ENCODE data around the gene GDF7.

GRCh38 chr2:19356015-19356360 is 2.4 kb downstream of the OSR1 start:
- CAGE, long polyA plus RNA = no peak
- RRBS = no CpG with 5 or more reads among the region's 21 CpGs

DNA sequence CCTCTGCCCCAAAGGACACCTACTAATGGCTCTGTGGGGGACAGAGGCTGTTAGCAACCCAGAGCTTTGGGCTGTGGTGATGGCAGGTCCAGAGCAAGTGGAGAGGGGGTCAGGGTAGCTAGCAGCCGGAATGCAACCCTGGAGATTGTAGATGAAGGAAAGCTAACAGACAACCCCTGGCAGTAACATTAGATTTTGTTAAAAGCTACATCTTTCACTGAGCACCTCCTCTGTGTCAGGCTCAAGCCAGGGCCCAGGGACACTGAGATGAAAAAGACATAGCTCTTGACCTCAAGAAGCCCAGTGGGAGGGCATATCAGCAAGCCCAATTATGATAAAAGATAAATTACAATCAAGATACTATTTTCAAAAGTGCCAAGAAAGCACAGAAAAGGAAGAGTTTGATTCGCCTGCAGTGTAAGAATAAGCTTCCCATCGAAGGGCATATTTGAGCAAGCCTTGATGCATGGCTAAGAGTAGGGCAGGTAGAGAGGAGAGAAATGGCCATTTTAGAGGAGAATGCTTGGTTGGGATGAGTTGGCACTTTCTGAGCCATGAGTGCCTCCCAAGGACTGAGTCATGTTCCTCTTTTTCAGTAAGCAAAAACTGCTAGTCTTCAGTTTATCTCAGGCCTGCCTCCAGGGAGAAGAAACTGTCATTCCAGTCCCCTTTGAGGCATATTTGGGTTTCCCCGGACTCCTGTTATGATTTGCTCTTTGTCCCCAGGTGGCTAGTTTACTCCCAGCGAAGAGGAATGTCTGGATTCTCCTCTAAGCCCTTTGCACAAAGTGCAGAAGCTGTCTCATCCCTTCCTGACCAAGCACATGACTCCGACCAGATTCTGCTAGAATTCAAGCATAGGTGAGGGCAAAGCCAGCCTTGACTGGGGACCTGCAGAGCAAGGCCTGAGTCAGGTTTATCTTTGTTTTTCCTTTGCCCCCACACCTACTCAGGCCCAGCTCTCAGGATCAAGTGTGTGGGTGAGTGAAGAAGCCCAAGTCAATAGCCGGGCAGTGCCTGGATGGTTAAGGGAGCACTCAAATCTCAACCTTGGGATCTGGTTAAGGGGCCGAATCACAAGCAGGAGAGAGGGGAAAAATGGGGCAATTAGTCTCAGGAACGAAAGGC is 115.4 kb downstream of the TTC32 start:
- CAGE, long polyA plus RNA = no peak
- RRBS = no CpG with 5 or more reads among the region's 9 CpGs

DNA sequence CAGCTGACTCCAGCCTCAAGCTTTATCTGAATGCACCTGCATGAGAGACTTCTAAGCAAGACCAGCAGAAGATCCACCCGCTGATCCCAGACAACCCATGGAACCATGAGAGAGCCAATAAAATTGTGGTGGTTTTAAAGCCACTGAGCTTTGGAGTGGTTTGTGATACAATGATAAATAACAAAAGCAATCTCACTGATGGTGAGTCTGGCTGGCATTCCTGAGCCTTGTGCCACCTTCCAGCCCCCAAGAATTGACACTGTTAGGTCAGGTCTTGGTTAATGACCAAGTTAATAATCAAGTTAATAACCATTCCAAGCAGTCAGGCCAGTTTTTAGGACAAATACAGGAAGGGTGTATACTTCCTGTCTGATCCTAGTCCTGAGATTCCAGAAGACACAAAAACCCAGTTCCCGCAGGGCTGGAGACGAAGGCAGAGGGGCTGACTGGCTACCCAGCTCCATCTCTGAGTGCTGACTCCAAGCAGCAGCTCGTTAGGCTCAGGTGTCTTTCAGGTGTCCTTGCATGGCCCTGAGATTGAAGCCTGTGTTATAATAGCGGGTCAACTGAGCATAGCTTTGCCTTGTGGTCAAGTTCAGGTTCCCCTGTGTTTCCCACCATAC is 74.6 kb upstream of the LAPTM4A start:
- CAGE, long polyA plus RNA = no peak
- RRBS = no CpG with 5 or more reads among the region's 5 CpGs

DNA sequence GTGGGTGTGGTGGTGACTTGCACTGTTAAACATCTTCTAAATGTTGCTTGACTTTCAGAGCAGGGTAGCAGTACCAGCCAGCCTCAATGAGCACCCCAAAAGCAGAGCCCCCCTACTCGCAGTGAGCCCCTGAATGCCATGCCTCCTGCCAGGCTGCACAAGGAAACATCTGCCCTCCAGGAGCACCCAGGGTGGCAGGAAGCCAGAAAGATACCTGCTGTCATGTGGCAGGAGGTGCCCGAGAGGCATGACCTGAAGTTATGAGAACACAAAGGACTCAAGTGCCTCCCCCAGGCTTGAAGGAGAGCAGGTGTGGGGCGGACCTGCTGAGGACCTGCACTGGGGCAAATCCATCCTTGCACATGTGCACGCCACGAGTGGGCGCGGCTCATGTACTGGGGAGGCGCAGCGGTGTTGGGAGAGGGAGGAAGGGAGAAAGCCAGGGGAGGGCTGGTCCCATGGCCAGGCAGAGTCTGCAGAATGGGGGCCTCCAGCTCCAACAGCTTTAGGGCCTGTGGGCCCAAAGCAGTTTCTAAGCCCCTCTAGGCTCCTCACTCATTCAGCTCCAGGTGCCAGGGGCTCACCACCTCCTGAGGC is 26.9 kb downstream of the SDC1 start:
- CAGE, long polyA plus RNA = no peak
- RRBS = no CpG with 5 or more reads among the region's 9 CpGs

DNA sequence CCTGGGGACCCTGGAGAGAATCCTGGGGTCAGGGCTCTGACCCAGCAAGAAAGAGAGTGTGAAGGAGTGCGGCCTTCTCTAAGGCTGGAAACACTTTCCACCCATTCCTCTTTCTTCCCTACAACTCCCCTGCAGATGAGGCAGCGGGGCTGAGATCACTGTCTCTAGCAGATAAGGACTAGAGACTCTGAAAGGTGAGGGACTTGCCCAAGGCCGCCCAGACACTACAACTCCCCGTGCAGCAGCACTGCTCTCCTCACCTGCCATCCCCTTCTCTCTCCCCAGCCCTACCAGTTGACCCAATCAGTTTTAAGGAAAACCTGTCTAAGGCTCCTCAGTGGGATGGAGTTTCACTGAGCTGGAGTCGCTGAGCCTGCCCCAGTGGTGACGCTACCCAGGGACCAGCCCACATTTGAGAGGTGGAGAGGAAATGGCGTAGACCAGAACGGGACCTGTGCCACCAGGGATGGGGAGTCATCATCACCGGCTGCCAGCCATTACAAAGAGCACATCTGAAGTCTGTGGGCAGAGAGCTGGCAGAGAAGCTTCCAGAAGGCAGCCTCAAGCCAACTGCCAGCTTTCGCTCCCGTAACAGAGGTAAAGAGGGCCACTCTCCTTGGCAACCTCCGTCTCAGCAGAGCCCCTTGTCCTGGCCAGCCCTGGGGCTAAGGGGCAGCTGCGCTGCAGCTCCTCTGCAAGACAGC is 15.7 kb downstream of the SDC1 start:
- CAGE, long polyA plus RNA = no peak
- RRBS = no CpG with 5 or more reads among the region's 13 CpGs

DNA sequence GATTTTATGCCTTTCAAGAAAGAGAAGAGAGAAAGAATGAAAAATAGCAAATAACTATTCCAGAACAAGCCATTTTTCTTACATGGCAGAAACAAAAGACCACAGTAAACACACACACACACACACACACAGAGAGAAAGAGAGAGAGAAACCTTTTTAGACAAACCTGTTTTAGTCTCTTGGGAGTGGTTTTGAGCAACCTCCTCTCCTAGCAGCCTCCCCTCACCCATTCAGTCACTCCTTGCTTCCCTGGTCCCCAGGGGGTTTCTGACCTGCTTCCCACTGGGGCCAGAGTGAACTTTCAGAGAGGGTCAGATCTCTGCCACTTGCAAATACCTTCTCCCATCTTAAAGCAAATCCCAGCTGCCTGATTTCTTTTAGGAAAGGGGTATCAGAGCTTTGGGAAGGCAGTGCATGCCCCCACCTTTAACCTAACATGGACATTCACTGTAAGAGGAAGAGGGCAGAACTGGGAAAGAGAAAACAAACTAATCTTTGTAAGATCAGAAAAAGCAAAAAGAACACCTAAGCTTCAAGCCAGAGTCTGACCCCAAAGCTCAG is 2.9 kb downstream of the SDC1 start:
- CAGE, long polyA plus RNA = no peak

GRCh38 chr2:20224173-20224518 is 784 bp downstream of the SDC1 start:
- CAGE, long polyA plus RNA = no peak
- RRBS = 1% methylated on average over 27 of the region's 50 CpGs

DNA sequence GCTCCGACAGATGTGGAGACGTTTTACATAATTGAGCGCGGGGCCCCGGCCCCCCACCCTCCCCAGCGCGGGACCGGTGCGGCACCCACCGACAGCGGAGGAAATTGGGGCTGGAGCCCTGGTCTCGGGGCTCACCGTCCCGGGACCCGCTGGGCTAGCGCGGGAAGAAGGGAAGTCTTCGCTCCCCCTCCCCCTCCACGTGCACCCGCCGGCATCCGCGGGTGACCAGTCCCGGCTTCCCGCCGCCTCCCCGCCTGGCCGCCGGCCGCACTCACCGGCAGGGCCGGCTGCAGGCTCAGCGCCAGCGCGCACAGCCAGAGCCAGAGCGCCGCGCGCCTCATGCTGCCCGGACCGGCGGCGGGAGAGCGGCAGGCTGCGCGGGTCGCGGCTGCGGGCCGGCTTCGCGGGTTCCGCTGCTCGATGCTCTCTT is 388 bp downstream of the SDC1 start:
- CAGE, long polyA plus RNA = no peak
- RRBS = 1% methylated on average over 42 of the region's 54 CpGs

GRCh38 chr2:20351221-20351924 is 729 bp upstream of the PUM2 start:
- CAGE, long polyA plus RNA = no peak
- RRBS = no CpG with 5 or more reads among the region's 29 CpGs

DNA sequence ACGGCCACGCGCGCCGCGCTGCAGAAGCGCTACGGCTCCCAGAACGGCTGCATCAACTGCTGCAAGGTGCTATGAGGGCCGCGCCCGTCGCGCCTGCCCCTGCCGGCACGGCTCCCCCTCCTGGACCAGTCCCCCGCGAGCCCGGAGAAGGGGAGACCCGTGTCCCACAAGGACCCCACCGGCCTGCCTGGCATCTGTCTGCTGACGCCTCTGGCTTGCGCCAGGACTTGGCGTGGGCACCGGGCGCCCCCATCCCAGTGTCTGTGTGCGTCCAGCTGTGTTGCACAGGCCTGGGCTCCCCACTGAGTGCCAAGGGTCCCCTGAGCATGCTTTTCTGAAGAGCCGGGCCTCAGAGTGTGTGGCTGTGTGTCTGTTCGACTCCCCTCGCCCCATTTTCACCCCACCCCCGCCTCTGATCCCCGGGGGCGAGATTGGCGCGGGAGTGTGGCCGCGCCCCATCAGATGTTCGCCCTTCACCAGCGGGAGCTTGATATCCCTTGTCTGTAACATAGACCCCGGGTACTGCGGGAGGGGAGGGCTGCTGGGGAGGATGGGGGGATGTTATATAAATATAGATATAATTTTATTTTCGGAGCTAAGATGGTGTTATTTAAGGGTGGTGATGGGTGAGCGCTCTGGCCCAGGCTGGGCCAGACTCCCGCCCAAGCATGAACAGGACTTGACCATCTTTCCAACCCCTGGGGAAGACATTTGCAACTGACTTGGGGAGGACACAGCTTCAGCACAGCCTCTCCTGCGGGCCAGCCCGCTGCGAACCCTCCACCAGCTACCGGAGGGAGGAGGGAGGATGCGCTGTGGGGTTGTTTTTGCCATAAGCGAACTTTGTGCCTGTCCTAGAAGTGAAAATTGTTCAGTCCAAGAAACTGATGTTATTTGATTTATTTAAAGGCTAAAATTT is 1.4 kb downstream of the RHOB start:
- CAGE, long polyA plus RNA = no peak
- RRBS = 7% methylated on average over 22 of the region's 50 CpGs

DNA sequence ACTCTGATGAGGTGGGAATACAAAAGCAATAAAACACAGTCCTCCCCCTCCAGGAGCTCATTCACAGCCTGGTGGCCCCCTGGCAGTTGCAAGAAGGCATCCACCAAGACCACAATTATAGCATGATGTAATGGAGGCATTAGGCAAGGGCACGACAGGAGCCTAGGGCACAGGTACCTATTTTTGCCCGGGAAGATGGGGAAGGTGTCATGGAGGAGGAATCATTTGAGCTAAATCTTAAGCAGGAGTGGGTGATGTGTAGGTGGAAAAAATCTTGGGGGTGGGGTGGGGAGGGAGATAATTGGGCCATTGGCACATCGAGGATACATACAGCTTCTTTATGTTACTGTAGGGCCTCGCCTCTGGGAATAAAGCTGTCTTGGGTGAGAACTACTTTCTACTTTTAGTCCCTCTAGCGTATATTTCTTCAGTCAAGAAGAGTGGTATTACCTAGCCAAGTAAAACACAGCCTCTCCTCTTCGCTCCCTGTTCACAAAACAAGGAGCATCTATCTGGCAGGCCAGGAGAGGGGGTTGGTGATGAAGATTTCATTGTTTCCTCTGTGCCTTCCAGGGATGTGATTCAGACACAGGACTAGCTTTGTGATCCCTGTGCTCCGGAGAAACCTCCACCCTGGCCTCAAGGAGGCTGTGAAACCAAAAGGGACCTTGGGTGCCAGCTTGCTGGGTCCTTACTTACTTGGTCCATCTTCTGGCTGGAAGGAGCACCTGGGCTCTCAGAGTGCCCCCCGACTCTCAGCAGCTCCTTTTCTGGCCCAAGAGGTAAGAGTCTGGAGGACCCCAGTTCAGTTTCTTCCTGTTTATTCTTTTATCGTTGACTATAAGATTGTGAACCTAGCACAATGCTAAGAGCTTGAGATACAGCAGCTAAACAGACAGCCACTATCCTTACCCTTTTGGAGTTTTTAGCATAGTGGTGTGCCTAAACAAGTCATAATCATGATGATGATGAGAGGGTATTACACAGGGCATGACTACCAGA is 5.6 kb downstream of the RHOB start:
- CAGE, long polyA plus RNA = no peak
- RRBS = no CpG with 5 or more reads among the region's 9 CpGs

DNA sequence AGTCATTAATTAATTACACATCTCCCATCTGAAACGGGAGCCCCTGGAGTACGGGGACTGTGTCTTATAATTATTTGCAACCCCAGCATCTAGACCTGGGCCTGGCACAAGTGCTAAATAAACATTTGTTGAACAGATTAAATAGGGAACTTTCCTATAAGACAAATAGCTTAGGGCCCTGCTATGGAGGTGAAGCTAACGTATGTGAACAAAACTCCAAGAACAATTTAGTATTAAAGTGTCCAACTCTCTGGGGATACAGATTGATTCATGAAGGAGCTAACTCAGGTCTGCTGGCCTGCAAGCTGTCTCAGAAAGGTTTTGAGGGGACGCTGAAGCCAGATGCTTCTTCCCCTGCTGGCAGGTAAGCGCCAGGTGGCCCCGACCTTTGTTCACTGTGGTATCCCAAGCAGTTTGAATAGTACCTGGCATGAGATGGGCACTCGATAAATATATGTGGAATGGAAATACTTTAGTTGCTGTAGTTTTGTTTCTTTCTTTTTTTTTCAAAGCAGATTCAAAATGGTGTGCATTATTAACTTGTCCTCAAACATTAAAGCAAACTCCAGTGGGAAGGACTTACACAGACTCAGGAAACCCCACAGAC is 22.2 kb downstream of the RHOB start:
- CAGE, long polyA plus RNA = no peak
- RRBS = no CpG with 5 or more reads among the region's 7 CpGs

DNA sequence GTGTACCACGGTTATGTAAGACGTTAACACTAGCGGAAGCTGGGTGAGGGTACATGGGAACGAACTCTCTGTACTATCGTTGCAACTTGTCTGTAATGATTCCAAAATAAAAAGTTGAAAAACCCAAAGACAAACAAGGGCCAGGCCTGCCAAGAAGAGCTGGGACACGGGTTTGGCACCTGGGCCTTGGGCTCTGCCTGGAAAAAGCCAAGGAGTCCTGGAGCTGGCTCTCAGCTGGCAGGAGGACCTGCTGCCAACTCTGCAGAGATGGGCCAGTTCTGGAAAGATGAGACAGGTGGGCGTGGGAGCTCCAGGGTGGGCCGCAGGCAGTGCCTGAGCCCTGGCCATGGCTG is 89.7 kb downstream of the RHOB start:
- CAGE, long polyA plus RNA = no peak
- RRBS = no CpG with 5 or more reads among the region's 8 CpGs

DNA sequence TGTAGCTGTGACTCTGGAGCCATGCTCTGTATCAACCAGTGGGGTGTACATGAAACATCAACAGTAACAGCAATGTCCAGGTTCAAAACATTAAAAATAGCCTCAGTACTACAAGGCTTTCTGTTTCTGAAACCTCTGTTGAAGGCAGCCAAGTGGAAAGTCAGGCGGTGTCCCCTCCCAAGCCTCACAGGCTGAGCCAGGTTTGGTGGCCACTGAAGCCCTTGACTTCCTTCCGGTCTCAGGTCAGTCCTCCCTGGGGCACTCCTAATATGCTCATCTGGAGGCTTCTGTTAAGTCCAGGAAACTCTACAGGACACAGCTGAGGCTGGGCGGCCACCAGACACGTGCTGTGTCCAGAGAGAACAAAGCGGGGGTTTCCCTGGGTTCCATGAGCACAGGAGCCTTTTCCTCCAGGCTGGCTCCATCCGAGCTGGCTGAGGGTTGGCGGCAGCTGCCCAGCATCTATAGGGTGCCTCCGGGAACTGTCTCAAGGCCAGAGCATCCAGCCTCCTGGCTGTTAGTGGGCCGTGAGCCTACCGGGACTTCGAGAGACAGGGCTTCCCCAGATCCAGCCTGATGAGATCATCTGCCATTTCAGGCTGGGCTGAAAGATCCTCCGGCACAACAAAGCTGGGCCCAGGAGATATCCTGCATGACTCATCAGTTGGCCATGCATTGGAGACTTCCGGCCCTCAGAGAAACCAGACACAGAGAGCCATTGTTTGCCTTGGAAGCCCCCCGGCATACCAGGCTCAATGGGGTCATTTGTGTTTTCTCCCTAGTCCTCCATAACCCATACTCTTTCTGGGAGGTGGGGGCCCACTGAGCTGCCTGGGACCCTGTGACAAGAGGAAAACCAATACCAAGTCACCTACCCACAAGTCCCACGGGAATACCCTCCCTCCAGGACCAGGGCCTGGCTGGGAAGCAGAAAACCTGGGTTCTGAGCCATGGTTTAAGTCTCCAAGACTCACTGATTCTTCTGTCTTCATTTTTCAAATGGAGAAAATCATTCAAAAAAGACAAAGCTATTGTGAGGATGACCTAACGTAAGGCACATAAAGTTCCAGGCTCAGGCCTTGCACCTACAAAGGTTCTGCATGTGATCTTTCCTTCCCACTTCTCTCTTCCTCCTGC is 71.7 kb downstream of the HS1BP3 start:
- CAGE, long polyA plus RNA = no peak
- RRBS = 4% methylated on average over 7 of the region's 16 CpGs

DNA sequence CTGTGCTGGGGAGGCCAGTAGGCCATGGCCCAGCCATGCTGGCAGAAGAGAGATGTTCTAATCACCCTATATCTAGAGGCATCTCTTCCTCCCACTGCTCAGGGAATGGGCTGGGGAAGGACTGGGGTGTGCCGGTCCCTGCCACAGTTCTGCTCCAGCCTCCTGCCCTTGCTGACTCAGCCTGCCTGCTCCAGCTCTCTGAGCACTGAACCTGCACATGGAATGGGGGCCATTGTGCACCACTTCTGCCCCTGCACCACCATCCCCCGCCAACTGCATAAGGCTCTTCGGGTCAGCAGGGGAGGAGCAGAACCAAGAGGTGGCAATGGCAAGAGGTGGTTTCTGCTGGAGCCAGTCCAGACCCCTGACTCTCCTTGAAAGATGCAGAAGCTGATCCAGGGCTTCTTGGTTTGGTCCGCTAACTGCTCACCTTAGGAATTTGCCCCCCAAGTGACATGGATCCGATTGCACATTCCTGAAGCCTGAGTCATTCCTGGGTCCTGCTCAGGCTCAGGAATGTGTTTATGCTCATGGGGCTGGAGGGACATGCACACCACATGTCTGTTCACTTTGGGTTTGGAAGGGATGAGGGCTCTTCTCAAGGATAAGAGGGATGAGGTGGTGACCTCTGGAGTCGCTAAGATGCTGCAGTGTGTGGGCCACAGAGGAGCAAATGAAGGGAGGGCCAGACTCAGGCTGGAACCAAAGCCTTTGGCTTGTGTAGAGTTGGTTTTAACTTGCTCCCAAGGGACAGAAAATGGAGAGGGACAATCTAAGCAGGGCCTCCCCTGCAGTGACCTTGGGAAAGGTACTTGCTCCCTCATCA is 66.5 kb downstream of the HS1BP3 start:
- CAGE, long polyA plus RNA = no peak
- RRBS = no CpG with 5 or more reads among the region's 6 CpGs

GRCh38 chr2:20616822-20617843 is 33.8 kb downstream of the HS1BP3 start:
- CAGE, long polyA plus RNA = no peak
- RRBS = 87% methylated on average over 3 of the region's 18 CpGs

DNA sequence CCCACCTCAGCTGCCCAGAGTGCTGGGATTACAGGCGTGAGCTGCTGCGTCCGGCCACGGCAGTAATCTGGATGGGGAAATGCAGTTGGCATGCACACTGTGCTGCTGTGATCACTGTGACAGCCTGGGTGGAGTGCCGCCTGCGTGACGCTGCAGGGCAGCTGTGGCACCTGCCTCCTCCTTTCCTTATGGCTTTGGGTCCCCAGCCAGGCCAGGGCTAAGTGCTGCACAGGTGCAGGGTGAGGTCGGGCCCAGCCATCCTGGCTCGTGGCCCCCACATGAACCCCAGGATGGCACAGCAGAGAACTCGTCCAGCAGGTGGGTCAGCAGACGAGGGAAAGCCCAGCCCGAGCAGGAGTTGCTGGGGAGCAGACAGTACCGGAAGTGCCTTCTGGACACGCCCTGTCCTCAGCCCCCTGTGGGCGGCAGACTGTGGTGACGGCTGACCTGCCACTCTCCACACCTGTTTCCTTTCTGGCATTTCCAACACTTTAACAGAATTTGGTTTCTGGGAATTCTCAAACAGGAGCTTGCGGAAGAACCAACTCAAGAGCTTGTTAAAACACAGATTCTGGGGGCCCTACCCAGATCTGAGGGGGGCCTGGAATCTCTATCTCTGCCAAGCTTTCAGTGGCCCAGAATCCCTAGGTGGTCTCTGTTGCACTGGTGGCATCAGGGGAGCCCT is 17.0 kb downstream of the HS1BP3 start:
- CAGE, long polyA plus RNA = no peak
- RRBS = no CpG with 5 or more reads among the region's 17 CpGs

- CAGE, long polyA plus RNA = no peak
- RRBS = 7% methylated on average over 27 of the region's 98 CpGs
These were observed at the start of gene GDF7 for GRCh38 chr2:20667085-20667874. TSS of gene GDF7 (plus strand) at chr2:20667144.

GRCh38 chr2:20796465-20796918 is 26.4 kb downstream of the LDAH start:
- CAGE, long polyA plus RNA = no peak
- RRBS = no CpG with 5 or more reads among the region's 2 CpGs

- CAGE, long polyA plus RNA = no peak
- RRBS = no CpG with 5 or more reads among the region's 3 CpGs
These were observed 31.3 kb upstream of the TDRD15 start for GRCh38 chr2:21092256-21092997.